Type B pancreatic cell (in vitro differentiated cells): ENCODE measurements around a stretch of chr19.

- PRO-cap = no peak
These were observed 3.0 kb downstream of the SEMA6B start for GRCh38 chr19:4556491-4556835.

DNA sequence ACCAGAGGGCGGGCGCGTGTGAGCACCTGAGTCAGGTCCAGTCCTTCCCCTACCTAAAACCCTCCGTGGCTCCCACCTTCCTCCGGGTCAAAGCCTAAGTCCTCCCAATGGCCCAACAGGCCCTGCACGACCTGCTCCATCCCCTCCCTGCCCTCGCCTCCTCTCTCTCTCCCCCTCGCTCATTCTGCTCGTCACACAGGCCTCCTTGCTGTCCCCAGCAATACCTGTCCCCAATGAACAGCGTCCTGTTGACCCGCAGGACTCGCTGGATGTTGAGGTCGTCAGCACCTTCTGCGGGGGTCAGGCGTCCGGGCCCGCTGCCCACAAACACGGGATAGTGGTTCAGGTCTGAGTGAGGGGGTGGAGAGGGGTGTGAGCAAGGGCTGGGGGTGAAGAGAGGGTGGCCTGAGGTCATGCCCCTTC is 1.7 kb downstream of the SEMA6B start:
- PRO-cap = no peak

DNA sequence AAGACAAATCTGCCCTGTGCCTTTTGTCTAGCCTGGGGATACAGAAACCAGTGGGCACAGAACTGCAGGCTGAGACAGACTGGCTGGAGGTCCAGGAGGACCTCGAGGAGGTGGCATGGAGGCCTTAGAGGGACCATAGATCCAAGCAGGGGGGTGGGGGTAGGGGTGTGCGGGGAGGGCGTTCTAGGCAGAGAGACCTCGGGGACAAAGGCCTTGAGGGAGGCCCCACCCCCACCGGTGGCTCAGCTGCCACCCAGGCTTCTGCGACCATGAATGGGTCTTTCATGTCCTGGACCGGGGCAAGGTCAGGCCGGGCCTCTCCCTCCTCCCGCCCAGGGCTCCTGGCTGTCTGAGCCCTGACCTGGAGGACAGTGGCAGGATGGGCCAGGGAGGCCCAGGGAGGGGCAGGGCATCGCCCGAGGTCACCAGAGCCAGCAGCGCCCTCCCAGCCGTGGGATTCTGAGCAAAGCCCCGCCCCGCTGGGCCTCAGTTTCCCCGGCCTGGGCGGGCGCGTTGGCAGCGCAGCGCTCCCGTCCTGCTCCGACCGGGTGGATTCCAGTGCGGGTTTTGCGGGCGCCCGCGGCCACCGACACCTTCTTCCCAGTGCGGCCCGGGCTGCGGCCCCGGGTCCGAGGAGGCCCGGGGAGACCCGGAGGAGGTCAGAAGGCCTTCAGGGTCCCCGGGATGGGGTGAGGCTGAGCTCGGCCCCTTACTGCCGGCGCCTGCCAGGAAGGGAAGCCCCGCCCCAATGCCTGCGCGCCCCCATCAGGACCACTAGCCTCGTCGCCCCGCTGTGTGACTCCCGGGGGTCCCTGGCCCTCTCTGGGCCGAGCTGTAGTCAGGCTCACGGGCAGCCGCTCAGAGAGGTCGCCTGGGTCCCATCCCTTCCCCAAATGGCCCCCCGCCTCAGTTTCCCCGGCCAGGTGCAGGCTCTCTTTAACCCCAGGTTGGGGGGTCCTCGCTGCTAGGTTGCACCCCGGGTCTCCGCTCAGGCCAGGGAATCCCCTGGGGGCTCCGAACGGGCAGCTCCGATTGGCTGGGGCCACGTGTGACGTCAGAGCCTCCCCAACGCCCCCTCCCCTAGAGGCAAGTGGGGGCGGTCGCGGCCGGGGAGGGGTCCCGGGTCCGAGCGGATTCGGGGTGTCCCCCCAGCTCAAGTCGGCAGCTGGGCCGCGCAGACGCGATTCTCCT is 24.7 kb upstream of the SEMA6B start:
- PRO-cap = no peak

DNA sequence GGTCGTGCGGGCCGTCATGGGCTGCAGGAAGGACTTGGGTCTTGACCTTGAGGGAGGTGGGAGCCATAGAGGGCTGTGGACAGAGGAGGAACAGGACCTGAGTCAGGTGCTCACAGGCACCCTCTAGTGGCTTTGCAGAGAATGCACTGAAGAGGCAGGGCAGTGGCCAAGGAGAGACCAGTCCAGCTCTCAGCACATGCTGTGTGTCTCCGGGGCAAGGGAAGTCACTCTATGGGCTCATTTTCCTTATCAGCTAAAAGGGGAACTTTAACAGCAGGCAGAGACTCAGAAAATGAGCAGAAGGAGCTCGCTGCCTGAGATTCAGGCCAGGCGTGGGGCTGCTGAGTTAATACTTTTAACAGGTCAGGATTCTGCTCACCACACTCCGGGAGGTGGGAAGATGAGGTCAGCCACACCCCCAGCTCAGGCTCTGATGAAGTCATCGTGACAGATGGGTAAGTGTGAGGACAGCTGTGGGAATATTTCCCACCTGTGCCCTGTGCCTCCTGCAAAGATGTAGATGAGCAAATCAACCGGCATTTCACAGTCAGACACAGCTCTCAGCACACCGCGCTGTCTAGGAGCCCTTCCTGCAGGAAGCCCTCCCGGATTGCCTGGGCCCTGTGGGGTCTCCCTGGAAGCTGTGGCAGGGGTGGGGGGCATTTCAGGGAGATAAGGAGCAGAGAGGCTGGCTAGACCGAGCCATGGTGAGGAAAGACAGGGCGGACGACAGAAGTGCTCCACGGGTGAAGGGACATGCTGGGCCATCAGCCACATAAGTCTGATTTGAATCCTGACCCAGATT is 5.8 kb upstream of the TNFAIP8L1 start:
- PRO-cap = no peak

- PRO-cap = no peak
These were observed 21.2 kb upstream of the DPP9 start for GRCh38 chr19:4744798-4745343.

GRCh38 chr19:4768832-4769423 is 22.6 kb upstream of the FEM1A start:
- PRO-cap = unidirectional peak, plus-strand start at chr19:4769133

DNA sequence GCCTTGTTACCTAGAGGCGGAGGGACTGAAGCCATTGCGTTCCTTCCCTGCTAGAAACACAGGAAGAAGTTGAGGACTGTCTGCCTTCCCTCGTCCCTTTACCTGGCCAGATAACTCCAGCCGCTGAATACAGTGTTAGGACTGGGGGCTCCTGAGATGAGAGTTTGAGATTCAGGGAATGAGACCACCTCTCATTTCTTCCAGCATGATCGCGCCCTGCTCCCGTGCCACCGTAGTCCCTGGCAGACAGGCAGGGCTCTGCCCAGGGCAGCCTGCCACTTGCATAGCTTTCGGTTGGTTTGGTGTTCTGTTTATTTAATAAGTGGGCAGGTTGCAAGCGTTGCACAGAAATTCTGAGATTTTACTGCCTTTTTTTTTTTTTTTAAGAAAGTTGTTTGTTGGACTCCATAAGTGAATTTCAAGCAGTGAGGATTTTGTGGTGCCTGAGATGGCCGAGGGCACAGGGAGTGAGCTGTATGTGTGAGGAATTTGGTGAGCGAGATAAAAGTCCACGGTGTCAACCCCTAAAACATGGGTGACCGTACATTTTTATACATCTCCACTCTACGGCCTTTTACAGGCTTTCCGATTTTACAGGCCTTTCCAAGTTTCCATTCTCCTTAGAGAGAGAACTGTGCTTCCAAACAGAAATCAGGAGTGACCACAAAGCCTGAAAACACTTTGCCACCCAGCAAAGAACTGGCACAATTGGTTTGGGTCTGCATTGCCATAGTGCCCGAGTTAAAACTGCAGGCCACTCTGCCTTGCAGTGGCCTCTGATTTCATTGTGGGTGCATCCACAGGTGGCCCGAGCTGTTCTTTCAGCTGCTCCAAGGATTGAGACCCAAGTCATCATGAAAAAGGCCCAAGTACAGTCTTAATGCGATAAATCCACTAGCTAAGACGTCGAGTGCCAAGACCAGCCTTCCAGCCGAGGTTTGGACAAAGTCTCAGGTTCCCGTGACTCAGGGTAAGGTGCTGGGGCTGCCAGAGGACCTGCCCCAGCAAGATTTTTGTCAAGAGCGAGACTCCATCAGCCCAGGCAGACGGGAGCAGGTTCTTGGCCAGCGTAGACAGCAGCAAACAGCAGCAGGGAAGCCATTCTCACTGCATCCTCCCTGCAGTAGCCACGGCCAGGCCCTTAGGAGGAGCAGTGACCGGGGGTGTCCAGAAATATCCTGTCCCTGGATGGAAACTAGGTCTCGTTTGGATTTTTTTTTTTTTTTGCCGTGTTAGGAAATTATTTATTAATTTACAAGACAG is 3.1 kb downstream of the FEM1A start:
- PRO-cap = no peak

GRCh38 chr19:4795431-4795843 is 3.9 kb downstream of the FEM1A start:
- PRO-cap = no peak

DNA sequence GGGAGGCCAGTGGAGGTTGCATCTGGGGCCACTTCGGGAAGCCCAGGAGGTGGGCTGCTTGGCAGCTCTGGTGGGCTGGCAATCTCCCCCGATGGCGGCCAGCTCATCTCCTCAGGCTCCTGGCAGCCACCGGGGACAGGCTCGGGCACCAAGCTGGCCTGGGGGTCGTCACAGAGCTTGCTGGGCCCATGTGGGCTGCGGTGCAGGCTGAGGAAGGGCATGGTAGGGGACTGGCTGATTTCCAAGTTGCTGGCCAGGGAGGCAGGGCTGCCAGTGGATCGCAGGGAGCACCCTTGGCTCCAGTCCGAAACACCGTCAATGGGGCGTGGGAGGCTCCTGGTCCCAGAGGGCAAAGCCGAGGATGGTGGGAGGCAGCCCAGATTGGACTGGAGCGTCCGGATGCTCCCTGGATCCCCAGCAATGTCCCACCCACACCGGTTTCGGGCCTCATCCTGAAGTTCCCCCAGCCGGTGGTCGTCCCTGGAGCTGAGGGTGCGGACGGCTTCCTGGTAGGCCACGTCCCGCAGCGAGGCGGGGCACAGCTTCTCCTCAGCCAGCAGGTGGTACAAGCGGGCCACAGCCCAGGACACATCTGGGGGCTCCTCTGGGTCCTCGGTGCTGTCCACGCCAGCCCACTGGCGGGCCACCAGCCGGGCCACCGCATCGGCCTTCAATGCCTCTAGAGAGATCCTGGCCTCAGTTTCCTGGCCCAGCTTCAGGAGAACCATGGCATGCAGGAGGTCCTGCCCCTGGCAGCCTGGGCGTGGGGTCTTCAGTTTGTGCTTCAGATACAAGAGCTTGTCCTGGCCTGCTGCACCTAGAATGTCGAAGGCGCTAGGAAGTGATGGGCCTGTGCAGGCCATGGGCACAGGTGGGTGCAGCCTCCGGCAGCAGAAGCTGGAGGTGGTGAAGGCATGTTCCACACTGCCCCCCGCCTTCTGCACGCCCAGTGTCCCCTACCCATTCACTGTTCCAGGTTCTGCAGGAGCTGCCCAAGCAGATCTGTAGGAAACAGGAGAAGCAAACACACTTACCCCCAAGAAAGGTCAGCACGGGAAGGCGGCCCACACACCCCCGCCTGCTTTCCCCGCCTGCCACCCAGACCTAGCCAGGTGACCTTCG is 13.6 kb downstream of the TICAM1 start:
- PRO-cap = no peak

DNA sequence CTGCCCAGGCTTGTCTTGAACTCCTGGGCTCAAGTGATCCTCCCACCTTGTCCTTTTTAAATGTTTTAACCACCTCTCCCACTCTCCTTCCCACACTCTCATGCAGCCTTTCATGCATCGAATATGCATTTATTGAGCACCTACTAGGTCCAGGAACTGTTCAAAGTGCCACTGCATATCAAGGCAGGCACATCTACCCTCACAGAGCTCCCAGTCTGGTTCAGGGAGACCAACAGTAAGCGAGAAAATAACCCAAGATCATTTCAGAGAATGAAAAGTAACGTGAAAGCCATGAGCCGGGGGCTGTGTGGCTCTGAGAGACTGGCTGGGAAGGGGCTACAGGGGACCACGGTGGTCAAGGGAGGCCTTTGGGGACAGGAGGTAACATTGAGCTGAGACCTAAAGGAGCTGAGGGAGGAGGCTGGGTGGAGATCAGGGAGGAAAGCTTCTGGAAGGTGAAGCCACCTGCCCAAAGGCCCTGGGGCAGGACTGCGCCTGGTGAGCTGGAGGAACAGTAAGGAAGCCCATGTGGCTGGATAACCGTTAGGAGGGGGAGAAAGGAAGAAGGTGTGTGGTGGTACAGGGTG is 997 bp downstream of the TICAM1 start:
- PRO-cap = bidirectional peak, plus-strand start at position 486 of the sequence, minus-strand start at position 333 of the sequence

- PRO-cap = no peak
These were observed 5.6 kb downstream of the ARRDC5 start for GRCh38 chr19:4897121-4897547.

GRCh38 chr19:4970628-4971180 is 1.8 kb downstream of the KDM4B start:
- PRO-cap = no peak

- PRO-cap = no peak
These were observed 99.3 kb downstream of the KDM4B start for GRCh38 chr19:5068017-5068710.

GRCh38 chr19:5080072-5080784 is 111.3 kb downstream of the KDM4B start:
- PRO-cap = no peak

DNA sequence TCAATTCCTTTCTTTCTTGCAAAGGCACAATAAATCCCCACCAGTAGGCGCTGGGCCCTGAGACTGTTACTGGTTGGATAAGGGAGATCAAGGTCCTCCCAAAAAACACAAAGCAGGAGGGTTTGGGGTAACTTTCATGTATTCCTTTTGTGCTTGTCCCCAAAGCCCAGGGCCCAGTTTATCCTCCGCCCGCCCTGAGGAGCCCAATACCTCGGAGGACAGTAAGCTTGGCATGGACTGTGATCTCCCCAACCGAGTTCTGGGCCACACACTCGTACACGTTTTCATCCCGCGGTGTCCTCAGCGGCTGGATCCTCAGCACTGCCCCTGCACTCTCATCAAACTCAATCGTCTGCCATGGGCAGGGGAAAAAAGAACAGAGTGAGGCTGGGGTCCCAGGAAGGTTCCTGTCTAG is 67.4 kb downstream of the PTPRS start:
- PRO-cap = no peak

DNA sequence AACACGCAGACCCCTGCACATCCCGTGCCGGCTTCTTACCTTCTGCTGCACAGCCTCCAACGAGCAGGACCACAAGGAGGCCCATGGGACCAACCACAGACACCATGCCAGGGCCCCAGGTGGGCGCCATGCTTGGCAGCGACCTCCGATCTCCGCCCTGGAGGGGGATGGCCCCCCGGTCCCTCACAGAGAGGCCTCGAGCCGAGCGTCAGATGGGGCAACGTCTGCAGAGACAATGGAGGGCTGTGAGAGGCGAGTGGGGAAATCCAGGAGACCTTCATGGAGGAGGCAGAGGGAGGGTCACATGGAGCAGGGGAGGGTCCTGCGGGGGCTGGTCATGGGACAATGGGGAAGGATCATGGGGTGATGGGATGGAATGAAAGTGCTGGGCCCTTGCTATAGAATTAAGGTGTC is 54.6 kb downstream of the PTPRS start:
- PRO-cap = no peak

GRCh38 chr19:5292686-5293101 is 47.9 kb downstream of the PTPRS start:
- PRO-cap = no peak

DNA sequence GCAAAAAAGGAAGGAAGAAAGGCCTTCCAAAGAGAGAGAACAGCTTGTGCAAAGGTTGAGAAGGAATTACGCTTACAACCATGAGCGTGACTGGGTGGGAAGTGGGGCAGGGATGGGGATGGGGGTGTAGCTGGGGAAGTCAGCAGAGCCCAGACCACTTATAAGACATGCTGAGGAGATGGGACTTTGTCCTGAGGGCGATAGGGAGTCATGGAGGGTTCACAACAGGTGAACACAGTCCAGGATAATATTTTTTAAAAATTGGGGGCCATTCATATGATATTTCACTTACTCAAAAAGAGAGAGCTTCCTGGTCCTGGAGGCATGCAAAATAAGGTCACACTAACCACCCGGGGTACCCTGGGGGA is 20.6 kb upstream of the ZNRF4 start:
- PRO-cap = no peak

GRCh38 chr19:5536319-5536879 is 81.2 kb downstream of the ZNRF4 start:
- PRO-cap = bidirectional peak, plus-strand start at chr19:5536815, minus-strand start at chr19:5536546

GRCh38 chr19:5613376-5613953 is 9.1 kb downstream of the SAFB2 start:
- PRO-cap = no peak